Measurements from ENCODE around the gene TTLL13.

DNA sequence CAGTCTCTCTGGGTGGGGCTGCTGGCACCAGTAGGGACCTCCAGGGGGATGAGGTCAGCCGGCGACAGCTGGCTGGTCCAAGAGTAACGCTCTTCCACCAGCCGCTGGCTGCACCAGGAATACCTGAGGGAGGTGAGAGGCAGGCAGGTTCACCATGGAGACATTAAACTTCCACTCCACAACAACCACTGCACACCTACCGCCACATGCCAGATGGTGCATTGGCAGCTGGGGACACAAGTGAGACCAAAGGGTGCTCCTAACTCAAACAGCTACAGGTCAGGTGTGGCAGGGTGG lies 4.5 kb downstream of the POLG start:
- PRO-cap, 2 experiments: peak in 1 of 2 experiments; most common minus-strand start position 107 of the sequence (in 1)

DNA sequence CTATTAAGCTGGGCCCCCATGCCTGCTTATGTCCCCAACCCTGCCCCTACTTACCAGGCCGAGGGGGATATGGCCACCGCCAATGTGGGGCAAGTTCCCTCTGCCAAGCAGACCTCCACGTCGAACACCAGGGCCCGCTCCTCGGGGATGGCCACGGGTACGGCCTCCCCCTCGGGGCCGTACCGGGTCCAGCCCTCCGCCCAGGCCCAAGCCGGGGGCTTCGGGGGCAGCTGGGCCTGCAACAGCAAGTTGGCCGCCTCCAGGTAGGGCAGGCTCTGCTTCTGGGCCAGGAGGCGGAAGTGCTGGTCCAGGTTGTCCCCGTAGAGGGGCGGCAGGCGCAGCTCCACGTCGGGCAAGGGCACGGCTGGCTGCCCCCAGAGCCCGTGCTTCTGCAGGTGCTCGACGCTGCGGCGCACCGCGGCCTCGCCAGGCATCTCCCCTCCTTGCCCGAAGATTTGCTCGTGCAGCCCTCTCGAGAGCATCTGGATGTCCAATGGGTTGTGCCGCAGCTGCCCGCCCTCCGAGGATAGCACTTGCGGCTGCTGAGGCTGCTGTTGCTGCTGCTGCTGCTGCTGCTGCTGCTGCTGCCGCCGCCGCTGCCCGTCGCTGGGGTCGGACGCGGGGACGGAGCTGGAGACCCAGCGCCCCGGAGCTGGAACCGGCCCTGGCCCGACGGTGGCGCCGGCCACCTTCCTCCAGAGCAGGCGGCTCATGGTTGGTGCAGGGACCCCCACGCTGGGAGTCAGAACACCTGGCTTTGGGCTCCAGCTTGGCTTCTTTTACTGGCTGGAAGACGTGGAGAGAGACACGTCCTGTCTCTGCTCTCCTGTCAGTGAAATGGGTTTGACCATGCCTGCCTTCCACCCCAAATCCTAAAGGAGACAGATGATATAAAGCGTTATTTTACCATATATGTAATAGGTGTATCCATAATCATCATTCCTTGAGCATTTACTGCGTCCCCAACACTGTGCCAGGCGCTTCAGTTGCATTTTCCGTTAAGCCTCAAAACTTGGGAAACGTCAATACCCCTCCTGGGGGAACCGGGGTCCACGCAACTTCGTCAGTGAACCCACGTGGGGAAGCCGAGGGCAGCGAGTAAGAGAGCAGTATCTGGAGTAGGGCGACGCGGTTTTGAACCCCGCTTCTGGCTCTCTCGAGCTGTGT lies 1.2 kb downstream of the POLG start:
- PRO-cap, 2 experiments: peak in 1 of 2 experiments; most common plus-strand start position 1,109 of the sequence (in 1)

- PRO-cap, 2 experiments: no peak in any of the 2 experiments
Measured at GRCh38 chr15:89430379-89431236, 65.8 kb downstream of the RHCG start.

DNA sequence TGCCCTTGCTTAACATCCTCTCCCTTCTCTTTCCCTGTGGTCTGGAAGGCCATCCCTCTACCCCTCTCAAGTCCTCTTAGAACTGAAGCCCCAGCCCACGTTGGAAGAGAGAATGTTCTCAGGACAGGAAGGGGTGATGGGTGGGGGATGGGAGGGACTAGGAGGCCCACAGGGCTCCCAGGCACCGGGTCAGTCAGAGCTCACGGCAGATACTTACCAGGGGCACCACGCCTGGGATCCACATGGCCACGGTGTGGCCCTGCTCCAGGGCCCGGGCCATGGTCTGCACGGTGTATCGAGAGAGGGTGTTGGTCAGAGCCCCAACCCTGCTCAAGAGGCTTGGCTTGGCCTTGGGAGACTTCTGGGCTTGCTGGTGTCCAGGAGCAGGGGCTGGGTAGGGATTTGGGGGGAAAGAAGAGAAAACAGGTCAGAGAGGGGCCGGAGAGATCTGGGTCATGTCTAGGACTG lies 9.8 kb downstream of the PLIN1 start:
- PRO-cap, 2 experiments: no peak in any of the 2 experiments

DNA sequence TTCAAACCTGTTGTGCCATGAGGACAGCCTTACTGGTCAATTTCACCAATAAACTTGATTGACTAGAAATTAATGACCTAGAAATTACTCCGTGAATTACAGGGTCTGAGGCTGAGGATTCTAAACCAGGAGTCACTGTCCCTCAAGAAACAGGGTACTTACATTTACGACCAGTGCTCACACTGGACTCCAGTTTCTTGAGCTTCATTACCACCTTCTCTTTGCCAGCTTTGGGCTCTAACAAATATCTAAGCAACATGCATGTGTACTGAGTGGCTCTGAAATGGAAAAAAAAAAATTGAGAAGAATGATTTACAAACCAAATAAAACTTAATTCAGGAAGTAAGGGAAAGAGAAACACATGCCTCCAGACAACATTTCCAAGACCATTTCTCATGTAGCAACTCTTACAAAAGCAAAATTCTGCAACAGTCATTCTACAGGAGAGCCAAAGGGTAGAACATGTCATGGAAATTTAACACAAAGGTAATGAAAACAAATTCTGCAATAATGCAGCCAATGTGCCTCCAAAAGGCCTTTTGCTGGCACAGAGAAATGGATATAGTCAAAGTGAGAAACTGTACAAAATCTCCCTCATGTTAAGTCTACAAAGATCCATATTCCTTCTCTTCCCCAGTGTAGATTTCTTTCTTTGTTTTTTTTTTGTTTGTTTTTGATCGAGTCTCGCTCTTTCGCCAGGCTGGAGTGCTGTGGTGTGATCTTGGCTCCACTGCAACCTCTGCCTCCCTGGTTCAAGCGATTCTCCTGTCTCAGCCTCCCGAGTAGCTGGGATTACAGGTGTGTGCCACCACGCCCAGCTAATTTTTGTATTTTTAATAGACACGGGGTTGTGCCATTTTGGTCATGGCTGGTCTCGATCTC lies 4.0 kb downstream of the PEX11A start:
- PRO-cap, 2 experiments: no peak in any of the 2 experiments

DNA sequence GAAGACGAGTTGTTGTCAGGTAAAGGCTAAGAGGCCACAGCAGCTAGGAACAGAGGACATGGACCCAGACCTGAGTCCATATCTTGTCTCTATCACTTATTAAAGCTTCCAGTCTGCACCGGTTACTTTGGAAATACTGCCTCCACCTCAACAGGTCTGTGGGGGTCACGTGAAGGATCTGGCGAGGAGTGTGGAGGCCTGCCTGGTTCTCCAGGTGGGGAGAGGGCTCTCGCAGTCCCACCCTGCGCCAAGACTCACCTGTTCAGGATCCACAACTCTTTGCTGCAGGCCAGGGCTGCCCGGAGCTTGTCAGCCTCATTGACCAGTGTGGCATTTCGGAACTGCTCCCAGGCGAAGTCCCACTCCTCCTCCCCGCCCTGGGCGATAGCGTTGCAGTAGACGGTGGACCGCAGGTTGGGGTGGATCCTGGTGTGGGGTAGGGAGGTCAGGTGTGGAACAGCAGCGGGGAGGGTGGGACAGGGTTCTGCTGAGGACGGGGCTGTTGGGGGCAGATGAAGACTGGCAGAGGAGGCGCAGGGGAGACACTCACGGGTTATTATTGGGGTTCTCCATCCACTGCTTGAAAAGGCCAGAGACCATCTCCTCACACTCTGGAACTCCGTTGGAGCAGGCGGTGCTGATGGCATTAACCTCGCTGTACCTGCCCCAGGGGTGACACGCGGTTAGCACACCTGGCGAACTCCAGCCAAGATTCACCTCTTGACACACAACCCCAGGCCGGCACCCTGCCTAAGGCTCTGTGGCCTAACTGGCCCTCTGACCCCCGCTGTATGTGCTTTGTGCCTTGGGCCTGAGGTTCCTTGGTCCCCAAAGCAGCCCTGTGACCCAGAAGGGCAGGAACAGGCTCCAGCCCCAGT lies 16.0 kb downstream of the MESP2 start:
- PRO-cap, 2 experiments: no peak in any of the 2 experiments

- PRO-cap, 2 experiments: no peak in any of the 2 experiments
Measured at GRCh38 chr15:89797152-89798079, 17.2 kb downstream of the ANPEP start.

GRCh38 chr15:89823306-89823860 lies 8.7 kb upstream of the ANPEP start:
- PRO-cap, 2 experiments: no peak in any of the 2 experiments

- PRO-cap, 2 experiments: no peak in any of the 2 experiments
Measured at GRCh38 chr15:89829602-89830001, 14.9 kb upstream of the ANPEP start.

- PRO-cap, 2 experiments: no peak in any of the 2 experiments
Measured at GRCh38 chr15:89837102-89837808, 22.6 kb upstream of the ANPEP start.

GRCh38 chr15:89857454-89857809 lies 36.4 kb downstream of the AP3S2 start:
- PRO-cap, 2 experiments: peak in 1 of 2 experiments; most common minus-strand start chr15:89857688 (in 1)

DNA sequence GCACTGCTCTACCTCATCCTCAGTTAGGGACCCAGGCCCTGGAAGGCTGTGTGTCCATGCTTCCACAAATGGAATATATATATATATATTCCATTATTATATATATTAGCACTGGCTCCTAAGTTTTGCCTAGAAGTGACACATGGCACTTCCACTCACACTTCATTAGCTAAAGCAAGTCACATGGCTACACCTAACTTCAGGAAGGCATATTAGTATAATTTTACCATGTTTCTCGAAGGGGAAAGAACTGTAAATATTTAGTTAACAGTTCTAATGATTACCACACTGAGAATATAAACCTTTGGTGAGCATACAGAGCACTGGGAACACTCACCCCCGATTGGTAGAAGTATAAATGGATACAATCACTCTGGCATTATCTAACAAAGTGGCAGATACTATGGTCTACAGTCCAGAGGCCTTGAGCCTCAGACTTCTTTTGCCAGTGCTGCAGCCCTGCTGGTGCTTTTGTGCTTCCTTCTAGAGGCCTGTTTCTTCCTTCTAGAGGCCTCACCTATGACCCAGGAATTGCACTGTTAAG lies 28.6 kb downstream of the AP3S2 start:
- PRO-cap, 2 experiments: no peak in any of the 2 experiments

- PRO-cap, 2 experiments: no peak in any of the 2 experiments
Measured at GRCh38 chr15:89903621-89903988, 9.1 kb downstream of the ARPIN start.

GRCh38 chr15:90000466-90000990 lies 596 bp upstream of the ZNF710 start:
- PRO-cap, 2 experiments: peak in 2 of 2 experiments; most common plus-strand start chr15:90000767 (in 1); most common minus-strand start chr15:90000628 (in 1)

DNA sequence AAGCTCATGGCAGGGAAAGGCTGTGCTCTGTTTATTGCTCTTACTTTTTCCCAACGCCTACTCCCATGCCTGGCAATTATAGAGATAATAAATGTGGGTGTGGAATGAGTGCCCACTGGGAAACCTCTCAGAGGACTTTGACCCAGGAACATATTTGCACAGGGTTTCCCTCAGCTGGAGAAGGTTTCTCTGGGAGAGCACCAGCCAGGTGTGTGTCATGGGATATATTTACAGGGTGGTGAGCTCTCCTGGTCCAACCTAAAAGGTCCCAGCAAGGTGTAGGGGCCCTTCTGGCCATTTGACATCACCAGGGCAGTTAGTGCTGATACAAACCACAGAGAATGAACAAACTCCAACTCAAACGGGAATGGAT lies 27.9 kb downstream of the ZNF710 start:
- PRO-cap, 2 experiments: peak in 1 of 2 experiments; most common plus-strand start position 181 of the sequence (in 1)

DNA sequence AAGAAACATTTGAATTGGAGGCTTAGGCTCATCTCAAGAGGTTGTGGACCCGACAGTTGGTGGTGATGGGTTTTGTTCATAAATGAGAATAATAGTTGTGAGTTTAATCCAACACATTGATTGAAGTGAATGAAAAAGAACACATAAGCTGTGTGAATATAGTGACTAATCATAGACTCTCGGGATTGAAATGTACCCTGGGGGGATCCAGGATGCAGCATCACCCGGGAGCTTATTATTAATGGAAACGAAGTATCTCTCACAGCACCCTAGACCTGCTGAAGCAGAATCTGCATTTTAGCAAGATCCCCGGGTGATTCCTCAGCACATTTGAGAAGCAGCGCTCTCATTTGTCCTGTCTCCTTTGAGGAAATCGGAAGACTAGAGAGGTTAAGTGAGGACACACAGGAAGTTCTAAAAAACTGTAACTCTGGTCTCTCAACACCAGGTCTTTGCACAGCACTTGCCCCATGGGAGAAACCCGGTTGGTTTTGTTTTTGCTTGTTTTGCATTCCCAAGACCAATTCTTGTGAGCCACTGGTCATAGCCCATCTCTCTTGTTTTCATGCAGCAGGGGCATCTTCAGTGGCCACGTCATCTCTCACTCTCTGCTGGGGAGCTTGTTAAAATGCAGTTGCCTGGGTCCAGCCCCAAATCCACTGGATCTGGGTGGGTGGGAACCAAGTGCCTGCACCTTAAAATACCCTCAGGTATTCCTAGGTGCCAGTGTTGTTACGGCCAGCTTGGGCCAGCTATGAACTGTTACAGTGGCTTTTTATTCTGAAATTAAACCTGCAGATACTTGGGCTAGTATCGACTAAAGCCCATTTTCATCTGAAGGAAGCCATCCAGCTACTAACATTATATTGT lies 30.2 kb downstream of the ZNF710 start:
- PRO-cap, 2 experiments: no peak in any of the 2 experiments

GRCh38 chr15:90087568-90087921 lies 14.7 kb downstream of the IDH2 start:
- PRO-cap, 2 experiments: no peak in any of the 2 experiments

- PRO-cap, 2 experiments: no peak in any of the 2 experiments
Measured at GRCh38 chr15:90096910-90097327, 5.3 kb downstream of the IDH2 start.

- PRO-cap, 2 experiments: no peak in any of the 2 experiments
Measured at GRCh38 chr15:90241266-90242071, 7.5 kb downstream of the GDPGP1 start.

DNA sequence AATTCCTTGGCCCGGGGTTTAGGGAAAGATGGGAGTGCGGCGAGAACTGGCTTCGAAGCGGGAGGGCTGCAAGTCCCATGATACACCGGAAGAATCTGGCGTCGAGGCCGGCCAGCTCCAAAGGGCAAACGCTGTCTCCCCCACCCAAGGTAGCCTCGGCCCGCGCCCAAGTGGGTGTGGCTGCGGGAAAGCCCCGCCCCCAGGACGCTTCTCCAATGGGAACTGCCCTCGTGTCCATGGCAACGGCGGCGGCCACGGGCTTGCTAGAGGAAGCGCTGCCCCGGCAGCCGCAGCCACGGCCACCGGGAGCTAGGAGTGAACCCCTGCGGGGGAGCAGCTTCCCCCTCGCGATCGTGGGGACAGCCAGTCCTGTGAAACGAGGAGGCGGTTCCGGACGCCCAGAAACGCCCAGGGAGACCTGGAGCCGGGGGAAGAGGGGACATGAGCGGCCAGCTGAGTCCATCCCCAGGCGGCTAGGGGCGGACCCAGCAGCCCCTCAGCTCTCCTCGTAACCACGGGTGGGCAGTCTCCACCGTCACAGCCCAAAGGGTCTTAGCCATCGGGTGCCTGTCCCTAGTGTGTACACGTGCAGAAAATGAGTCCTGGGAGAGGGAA lies at the start of gene TTLL13:
Gene TTLL13, plus strand, starts transcription at position 266 of the 615 bp plus-strand sequence.
- PRO-cap, 2 experiments: peak in 2 of 2 experiments; most common plus-strand start position 266 of the sequence (in 2); most common minus-strand start position 97 of the sequence (in 2)